IMR-90 (cell line): Measurements from ENCODE around the gene COL19A1.

DNA sequence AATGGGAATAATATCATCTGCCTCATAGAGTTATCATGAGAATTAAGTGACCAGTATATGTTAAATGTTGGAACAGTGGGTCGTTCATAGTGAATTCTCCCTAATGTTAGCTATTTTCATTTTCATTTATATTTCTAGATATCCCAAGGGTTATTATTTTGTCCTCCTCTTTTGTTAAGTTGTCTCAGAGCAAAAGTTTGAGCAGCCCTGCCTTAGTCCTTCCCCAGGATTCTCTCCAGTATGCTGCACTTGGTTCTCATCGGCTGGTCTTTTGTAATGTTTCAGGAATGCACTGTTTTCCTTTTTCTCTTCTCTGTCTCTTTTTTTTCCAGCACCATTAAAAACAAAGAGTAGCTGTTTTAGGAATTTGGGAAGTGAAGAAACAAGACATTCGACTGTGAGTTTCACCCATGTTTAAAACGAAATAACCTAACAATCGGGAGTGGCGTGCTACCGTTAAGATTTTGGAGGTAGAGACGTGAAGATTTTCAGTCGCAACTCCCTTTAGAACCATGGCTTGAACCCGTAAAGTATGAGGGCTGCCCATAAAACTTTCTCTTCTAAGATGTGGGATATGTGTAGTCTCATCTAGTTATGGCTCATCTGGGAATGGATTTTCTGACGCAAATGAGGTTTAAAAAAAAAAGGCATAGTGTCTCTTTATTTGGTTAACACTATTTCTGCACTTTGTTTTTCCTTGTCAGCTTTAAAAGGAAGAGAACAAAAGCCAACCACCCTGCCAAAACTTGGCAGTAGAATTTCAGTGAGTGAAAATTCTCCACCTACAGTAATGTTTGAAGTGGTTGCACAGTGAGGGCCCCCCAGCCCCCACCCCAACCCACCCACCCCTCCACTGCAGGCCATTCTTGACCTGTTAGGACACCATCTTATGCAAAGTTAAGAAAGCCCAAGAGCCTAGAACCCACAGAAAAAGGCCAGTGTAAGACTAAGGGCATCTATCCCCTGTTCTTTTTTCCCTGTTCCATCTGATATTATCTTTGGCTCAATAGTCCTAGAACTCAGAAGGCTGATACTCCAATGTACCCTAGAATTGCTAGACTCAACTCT, 36.0 kb upstream of the RAB23 start:
- RRBS: no CpG with 5 or more reads among the region's 11 CpGs
CAGE:
- cytosol, long polyA plus RNA: no peak
- long polyA plus RNA: no peak
- nucleus, long polyA plus RNA: no peak

DNA sequence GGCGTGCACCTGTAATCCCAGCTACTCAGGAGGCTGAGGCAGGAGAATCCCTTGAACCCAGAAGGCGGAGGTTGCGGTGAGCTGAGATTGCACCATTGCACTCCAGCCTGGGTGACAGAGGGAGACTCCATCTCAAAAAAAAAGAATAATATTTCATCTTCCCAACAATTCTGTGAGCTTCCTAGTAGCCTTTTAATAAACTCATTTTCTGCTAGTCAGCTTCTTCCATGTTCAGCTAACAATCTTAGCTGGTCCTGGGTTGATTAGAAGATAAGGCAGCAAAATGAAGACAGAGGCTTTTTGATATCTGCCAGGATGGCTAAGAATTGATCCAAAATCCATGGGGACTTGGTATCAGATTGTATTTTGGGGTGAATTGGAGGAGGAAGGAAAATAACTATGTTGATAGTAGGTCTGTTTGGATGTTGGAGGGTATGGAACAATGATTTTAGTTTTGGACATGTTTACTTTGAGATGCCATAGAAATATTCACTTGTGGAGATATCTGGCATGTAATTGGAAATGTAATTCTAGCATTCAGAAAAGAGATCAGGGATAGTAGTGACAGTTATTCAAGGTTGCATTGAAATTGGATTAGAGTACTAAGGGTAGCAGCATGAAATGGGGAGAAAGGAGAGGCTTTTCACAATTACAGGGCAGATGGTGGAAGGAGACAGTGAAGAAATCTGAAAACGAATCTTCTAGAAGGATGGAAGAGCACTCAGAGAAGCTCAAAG, 103.1 kb downstream of the PRIM2 start:
- RRBS: no CpG with 5 or more reads among the region's 4 CpGs
CAGE:
- cytosol, long polyA plus RNA: no peak
- long polyA plus RNA: no peak
- nucleus, long polyA plus RNA: no peak

GRCh38 chr6:62357936-62358394, 71.9 kb upstream of the KHDRBS2 start:
- RRBS: no CpG with 5 or more reads among the region's 7 CpGs
CAGE:
- cytosol, long polyA plus RNA: no peak
- long polyA plus RNA: no peak
- nucleus, long polyA plus RNA: no peak

DNA sequence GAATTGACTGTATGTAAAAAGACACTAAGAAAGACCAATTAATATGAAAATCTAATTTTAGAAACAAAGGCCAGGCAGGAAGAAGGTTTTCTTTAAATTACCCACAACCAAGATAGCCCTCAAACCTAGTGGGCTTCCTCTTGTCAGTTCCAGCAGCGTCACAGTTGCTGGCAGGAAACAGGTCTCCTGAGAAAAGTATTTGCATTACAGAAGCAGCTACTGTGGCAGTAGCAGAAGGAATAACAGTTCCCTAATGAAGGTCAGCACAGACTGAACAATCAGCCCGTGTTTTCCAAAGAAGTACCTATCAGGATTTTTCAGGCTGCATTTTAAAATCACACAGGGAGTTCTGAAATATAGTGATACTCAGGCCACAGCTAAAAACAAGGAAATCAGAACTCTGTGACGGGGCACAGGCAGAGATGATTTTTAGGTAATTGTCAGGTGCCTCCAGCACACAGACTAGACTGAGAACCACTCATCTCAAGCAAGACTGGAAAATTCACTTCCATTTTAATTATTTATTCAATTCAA, 230.4 kb upstream of the KHDRBS2 start:
- RRBS: no CpG with 5 or more reads among the region's 3 CpGs
CAGE:
- cytosol, long polyA plus RNA: no peak
- long polyA plus RNA: no peak
- nucleus, long polyA plus RNA: no peak

GRCh38 chr6:63352520-63353355, 33.0 kb upstream of the LGSN start:
- RRBS: no CpG with 5 or more reads among the region's 7 CpGs
CAGE:
- cytosol, long polyA plus RNA: no peak
- long polyA plus RNA: no peak
- nucleus, long polyA plus RNA: no peak

- RRBS: no CpG with 5 or more reads among the region's 6 CpGs
CAGE:
- cytosol, long polyA plus RNA: no peak
- long polyA plus RNA: no peak
- nucleus, long polyA plus RNA: no peak
Observed at GRCh38 chr6:63426664-63427378, 107.0 kb upstream of the LGSN start.

- RRBS: 2% methylated on average over 7 of the region's 56 CpGs
CAGE:
- cytosol, long polyA plus RNA: no peak
- long polyA plus RNA: no peak
- nucleus, long polyA plus RNA: no peak
Observed at GRCh38 chr6:63573381-63574328, 1.4 kb downstream of the PTP4A1 start.

DNA sequence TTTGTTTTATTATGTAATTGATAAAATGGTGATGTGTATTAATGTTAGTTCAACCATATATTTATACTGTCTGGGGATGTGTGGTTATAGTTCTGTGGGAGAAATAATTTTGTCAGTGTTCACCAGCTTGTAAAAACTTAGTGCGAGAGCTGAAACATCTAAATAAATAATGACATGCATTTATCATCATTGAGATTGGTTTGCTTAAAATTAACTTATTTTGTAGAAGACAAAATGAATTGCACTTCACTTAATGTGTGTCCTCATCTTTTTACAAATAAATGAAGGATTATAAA, 8.9 kb downstream of the PTP4A1 start:
- RRBS: no CpG with 5 or more reads among the region's 1 CpG
CAGE:
- cytosol, long polyA plus RNA: no peak
- long polyA plus RNA: no peak
- nucleus, long polyA plus RNA: no peak

GRCh38 chr6:63653910-63654686, 18.5 kb downstream of the PHF3 start:
- RRBS: no CpG with 5 or more reads among the region's 3 CpGs
CAGE:
- cytosol, long polyA plus RNA: no peak
- long polyA plus RNA: no peak
- nucleus, long polyA plus RNA: no peak

DNA sequence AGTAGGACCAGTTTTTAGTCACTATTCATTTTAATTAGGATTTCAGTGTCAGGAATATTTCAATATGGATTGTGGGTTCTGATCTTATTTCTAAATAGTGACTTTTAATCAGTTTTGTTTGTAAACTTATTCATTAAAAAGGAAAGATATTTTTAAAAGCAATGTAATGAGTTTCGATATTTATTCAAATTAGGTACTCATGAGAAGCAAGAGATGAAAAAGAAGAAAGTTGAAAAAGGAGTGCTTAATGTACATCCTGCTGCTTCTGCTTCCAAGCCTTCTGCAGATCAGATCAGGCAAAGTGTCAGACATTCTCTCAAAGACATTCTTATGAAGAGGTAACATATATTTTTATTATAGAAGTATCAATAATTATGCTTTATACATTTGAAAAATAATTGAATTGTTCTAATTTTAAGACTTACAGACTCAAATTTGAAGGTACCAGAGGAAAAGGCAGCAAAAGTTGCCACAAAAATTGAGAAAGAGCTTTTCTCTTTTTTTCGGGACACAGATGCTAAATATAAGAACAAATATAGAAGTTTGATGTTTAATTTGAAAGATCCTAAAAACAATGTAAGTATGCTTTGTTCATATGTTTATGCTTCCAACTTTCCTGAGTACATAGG, 62.5 kb downstream of the PHF3 start:
- RRBS: no CpG with 5 or more reads among the region's 2 CpGs
CAGE:
- cytosol, long polyA plus RNA: no peak
- long polyA plus RNA: no peak
- nucleus, long polyA plus RNA: no peak

- RRBS: no CpG with 5 or more reads among the region's 2 CpGs
CAGE:
- cytosol, long polyA plus RNA: no peak
- long polyA plus RNA: no peak
- nucleus, long polyA plus RNA: no peak
Observed at GRCh38 chr6:63711429-63711886, 75.9 kb downstream of the PHF3 start.

DNA sequence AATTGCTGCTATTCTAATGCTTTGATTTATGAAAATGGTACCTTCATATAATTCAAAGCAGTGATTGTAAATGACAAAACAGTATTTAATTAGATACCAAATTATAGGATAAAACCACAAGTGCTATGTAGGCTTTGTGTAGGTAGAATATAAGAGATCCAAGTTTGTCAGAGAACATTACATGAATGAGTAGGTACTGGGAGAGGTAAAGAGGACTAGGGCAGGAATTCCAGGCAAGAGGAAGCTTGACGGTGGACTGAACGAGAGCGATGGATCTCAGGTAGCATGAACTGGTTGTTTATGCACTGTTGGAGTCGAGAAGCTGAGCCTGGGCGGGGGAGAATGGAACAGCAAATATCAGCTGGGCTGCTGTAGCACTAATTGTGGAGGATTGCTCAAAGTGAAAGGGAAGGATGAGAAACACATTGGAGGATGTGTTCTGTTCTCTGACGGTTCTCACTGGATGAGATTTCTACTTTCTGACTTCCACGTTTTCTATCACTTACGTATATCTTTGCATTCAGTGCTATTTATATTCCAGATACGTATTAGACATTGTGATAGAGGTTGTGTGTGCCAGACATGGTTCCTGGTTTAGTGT, 164.2 kb downstream of the PHF3 start:
- RRBS: no CpG with 5 or more reads among the region's 9 CpGs
CAGE:
- cytosol, long polyA plus RNA: no peak
- long polyA plus RNA: no peak
- nucleus, long polyA plus RNA: no peak

DNA sequence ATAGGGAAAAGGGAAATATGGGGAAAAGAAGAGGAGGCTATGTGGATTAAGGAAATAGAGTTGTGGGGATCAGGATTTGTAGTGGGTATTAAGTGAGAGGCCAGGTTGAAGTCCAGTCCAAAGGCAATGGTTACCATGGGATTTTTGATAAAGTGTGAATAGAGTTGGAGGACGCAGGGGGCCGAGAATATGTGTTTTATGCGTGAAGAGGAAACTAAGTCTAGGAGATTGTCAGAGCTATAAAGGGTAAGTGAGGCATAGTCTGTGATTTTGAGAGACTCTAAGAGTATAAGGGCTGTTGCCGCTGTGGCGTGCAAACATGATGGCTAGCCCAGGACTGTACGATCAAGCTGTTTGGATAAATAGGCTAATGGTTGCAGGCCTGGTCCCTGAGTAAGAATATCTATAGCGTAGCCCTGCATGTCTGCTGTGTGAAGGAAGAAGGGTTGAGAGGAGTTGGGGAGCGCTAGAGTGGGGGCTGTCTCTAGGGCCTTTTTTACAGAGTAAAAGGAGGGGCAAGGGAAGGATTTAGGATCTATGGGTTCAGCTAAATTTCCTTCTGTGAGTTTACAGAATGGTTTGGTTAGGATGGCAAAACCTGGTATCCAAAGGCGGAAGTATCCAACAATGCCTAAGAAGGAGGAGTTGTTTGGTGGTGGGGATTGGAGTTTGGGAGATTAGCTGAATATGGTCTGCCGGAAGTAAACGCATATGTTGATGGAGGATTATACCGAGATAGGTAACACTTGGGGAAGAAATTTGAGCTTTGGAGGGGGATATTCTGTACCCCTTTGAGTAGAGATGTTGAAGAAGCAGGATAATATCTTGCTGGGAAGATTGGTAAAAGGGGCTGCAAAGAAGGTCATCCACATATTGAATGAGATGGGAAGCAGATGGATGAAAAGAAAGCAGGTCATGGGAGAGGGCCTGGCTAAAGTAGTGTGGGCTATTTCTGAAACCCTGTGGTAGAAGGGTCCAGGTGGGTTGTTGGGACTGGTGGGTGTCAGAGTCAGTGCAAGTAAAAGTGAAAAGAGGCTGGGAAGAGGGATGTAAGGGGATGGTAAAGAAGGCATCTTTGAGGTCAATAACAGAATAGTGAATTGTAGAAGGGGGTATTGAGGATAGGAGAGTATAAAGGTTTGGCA, 749.5 kb upstream of the ADGRB3 start:
- RRBS: no CpG with 5 or more reads among the region's 12 CpGs
CAGE:
- cytosol, long polyA plus RNA: no peak
- long polyA plus RNA: no peak
- nucleus, long polyA plus RNA: no peak

DNA sequence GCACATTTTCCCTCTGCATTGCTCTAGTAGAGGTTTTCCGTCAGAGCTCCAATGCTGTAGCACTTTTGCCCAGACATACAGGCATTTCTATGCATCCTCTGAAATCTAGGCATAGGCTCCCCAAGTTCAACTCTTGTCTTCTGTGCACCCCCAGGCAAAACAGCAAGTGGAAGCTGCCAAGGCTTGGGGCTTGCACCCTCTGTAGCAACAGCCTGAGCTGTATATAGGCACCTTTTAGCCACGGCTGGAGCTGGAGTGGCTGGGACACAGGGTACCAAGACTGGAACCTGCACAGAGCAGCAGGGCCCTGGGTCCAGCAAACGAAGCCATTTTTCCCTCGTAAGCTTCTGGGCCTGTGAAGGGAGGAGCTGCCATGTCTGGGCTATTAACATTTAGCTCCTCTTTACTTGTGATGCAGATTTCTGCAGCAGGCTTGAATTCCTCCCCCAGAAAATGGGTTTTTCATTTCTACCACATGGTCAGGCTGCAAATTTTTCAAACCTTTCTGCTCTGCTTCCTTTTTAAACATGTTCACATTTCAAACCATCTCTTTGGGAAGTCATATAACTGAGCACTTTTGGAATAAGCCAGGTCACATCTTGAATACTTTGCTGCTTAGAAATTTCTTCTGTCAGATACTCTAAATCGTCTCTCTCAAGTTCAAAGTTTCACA, 596.1 kb upstream of the ADGRB3 start:
- RRBS: no CpG with 5 or more reads among the region's 5 CpGs
CAGE:
- cytosol, long polyA plus RNA: no peak
- long polyA plus RNA: no peak
- nucleus, long polyA plus RNA: no peak

DNA sequence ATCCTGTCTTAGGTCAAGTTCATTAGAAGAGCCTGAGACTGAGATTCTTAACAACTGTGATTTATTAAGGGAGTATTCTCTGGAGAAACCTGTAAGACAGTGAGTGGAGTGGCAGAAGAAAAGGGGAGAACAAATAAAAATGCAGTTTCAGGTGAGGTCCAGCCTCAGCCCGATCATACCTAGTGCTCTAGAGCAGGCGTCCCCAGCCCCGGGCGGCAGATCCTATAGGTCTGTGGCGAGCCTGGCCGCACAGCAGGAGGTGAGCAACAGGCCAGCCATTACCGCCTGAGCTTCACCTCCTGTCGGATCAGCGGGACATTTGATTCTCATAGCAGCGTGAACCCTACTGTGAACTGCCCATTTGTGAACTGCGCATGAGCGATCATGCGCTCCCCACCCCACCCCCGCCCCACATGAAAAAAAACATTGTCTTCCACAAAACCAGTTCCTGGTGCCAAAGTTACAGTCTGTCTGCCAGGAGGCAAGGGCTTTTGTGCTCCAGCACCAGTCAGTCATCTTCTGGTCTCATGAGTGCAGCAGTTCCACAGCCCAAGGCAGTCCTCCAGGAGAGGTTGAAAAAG, 59.1 kb upstream of the ADGRB3 start:
- RRBS: no CpG with 5 or more reads among the region's 14 CpGs
CAGE:
- cytosol, long polyA plus RNA: no peak
- long polyA plus RNA: no peak
- nucleus, long polyA plus RNA: no peak

- RRBS: no CpG with 5 or more reads among the region's 1 CpG
CAGE:
- cytosol, long polyA plus RNA: no peak
- long polyA plus RNA: no peak
- nucleus, long polyA plus RNA: no peak
Observed at GRCh38 chr6:68799574-68799990, 164.5 kb downstream of the ADGRB3 start.

GRCh38 chr6:69694380-69695529, 102.1 kb downstream of the LMBRD1 start:
- RRBS: no CpG with 5 or more reads among the region's 6 CpGs
CAGE:
- cytosol, long polyA plus RNA: no peak
- long polyA plus RNA: no peak
- nucleus, long polyA plus RNA: no peak

DNA sequence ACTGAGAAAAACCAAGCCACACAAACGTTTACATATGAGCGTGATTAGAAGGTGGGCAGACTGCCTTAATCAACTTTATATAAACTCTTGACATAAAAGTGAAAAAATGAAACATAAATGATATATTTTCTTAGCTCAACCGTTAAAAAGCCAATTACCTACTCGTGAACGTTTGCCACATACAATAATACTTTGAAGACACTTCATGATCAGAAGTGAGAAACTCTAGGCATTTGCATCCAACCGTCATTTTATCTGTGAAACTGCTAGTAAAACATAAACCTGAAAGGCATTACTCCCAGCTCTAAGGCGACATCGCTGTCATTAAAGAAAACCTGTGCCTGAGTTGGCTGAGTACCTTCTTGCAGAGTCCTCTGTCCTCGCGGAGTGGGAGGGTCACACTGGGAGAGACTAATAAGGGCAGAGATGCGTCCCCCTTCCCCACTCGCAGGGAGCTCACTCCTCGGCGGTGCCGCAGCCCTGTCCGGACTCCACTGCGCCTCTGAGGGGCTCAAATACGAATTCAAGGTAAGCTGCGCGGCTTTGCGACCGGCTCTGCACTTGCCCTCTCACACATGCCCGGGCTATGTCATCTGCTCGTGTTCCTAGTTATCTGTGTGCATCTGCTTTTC, at the start of gene COL19A1:
Gene COL19A1, plus strand, starts transcription at position 444 of the 632 bp plus-strand sequence.
- RRBS: 13% methylated on average over 7 of the region's 24 CpGs
CAGE:
- cytosol, long polyA plus RNA: no peak
- long polyA plus RNA: no peak
- nucleus, long polyA plus RNA: no peak

DNA sequence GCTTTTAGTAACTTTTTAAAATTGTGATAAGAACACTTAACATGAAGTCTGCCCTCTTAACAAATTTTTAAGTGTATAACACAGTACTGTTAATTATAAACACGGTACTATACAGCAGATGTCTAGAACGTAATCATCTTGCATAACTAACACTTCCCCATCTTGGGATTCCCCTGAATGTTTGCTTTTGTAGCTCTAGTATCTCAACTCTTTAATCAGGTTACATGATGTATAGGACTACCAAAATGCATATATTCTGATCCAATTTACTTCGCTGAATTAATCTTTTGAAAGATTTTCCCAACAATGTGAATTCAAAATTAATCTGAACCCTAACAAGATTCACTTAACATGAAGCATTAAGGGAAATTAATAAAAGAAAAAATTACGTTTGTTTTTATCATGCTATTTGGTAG, 15.0 kb downstream of the COL19A1 start:
- RRBS: no CpG with 5 or more reads among the region's 4 CpGs
CAGE:
- cytosol, long polyA plus RNA: no peak
- long polyA plus RNA: no peak
- nucleus, long polyA plus RNA: no peak

DNA sequence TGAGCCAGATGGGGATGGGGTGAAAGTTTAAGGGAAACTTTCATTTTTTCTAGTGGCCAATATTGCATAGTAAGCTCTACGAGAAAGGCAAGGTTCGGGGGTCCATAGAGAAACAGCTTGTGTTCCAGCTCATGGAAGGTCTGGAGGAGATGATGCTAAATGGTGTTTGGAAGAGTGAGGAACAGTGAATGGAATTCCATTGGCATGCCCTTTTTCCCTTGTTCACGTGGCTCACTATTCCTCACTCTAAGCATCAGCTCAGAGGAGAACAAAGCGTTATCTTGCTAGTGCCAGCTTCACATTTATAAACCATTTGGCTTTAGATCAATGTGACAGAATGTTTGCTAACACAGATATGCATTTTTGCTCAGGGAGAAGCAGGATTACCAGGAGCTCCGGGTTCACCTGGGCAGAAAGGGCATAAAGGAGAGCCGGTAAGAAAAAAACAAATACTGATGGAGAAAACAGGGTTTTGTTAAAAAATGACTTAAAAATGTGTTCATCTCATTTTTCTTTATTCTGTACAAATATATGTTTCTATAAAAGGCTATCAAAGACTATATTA, 71.4 kb downstream of the COL19A1 start:
- RRBS: no CpG with 5 or more reads among the region's 6 CpGs
CAGE:
- cytosol, long polyA plus RNA: no peak
- long polyA plus RNA: no peak
- nucleus, long polyA plus RNA: no peak